Tongue (tissue), 2 donors: ENCODE results near the gene RHO.

GRCh38 chr3:128486419-128487595 lies 6.2 kb downstream of the GATA2 start:
- RAMPAGE, long total RNA = no peak

GRCh38 chr3:128489892-128491018 lies 2.7 kb downstream of the GATA2 start:
- RAMPAGE, long total RNA = no peak

GRCh38 chr3:128491019-128491333 lies 2.0 kb downstream of the GATA2 start:
- RAMPAGE, long total RNA = no peak

- RAMPAGE, long total RNA = no peak
Measured at GRCh38 chr3:128608024-128608745, 42.4 kb downstream of the RPN1 start.

GRCh38 chr3:128617133-128617502 lies 33.5 kb downstream of the RPN1 start:
- RAMPAGE, long total RNA = no peak

DNA sequence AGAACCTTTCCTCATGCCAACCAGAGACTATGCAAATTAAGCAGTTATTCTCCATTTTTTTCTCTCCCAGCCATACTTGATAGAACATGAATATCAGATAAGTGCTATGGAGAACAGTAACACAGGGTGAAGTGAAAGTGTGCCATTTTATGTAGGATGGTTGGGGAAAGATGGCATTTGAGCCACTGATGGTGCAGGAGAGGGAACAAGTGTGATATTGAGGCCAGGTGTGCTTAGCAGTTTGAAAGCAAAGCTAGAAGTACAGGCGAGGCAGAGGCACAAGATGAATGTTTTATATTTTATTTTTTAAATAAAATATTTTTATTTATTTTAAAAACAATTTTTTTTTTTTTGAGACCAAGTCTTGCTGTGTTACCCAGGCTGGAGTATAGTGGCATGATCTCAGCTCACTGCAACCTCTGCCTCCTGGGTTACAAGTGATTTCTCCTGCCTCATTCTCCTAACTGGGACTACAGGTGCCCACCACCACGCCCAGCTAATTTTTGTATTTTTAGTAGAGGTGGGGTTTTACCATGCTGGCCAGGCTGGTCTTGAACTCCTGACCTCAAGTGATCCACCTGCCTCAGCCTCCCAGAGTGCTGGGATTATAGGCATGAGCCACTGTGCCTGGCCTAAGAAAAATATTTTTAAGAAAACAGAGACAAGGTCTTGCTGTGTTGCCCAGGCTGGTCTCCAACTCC lies 31.4 kb downstream of the RAB7A start:
- RAMPAGE, long total RNA = no peak

DNA sequence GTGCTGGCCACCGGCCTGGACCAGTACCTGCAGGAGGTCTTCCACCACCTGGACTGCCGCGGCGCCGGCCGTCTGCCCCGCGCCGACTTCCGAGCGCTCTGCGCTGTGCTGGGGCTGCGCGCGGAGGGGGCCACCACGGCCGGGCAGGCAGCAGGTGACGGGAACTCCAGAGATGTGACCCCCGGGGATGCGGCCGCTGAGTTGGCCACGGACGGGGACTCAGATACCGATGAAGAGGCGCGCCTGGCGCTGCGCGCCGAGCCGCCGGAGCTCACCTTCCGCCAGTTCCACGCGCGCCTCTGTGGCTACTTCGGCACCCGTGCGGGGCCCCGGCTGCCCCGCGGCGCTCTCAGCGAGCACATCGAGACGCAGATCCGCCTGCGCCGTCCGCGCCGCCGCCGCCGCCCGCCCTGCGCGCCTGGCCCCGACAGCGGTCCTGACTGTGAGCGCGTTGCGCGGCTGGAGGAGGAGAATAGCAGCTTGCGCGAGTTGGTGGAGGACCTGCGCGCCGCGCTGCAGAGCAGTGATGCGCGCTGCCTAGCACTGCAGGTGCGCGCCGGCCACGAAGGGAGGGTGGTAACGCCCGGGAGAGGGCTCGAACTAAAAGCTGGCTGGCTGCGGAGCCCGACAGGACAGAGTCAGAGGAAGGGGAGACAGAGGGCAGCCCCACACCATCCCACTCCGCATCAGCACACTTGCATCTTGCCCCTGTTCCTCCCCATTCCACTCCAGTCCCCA lies 841 bp downstream of the EFCC1 start:
- RAMPAGE, long total RNA = no peak

GRCh38 chr3:129134664-129135001 lies 13.0 kb upstream of the RAB43 start:
- RAMPAGE, long total RNA = no peak

DNA sequence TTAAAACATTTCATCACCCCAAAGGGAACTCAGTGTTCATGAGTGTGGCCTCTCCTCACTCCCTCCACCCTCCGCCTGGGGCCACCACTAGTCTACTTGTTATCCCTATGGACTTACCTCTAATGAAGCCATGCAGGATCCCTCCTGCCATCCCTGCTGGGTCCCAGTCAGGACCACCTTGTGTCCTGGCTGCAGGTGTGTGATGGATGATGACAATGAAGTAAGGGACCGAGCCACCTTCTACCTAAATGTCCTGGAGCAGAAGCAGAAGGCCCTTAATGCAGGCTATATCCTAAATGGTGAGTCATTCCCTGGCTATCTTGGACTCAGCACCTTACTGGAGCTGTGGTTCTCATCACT lies 10.9 kb upstream of the HMCES start:
- RAMPAGE, long total RNA = no peak

GRCh38 chr3:129417312-129417839 lies 11.1 kb downstream of the EFCAB12 start:
- RAMPAGE, long total RNA = no peak

DNA sequence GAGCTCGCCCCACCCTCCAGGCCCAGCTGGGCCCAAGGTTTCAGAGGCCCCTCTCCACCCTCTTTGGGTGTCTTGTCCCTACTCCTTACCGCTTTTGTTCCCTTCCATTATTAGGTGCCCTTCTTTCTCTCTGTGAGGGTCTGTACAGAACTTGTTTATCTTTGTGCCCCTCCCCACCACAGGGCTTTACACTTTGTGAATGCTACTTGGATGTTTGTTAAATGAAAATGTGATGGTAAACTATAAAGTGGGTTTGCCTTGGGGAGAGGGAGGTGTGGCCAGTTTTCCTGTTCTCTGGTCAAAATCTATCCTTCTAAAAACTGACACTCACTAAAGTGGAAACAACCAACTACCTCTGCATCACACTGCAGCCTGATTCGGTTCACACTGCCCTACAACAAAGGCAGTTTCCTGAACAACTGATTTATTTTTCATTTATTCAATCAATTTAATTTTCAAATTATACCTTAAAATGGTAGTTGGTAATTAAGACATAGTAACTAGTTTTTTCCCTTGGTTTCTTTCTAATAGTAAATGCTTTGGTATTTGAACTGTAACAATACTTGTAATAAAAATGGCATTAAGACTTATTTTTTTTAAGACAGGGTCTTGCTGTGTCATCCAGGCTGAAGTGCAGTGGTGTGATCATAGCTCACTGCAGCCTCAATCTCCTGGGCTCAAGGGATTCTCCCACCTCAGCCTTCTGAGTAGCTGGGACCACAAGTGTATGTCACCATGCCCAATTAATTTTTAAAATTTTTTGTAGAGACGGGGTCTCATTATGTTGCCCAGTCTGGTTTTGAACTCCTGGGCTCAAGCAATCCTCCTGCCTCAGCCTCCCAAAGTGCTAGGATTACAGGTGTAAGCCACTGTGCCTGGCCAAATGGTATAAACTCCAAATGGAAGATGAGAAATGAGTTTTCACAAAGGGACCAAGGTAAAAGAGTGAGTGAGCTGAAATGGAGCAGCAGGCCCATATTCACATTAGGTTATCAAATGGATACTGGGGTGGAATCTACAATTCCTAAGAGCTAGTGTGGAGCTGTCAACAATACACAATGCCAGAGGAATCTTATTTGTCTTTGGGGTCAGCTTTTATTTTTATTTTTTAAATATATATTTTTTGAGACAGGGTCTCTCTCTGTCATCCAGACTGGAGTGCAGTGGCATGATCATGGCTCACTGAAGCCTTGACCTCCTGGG lies 1.8 kb upstream of the EFCAB12 start:
- RAMPAGE, long total RNA = no peak

- RAMPAGE, long total RNA = no peak
Measured at GRCh38 chr3:129528441-129528840, at the start of gene RHO. Gene RHO, plus strand, starts transcription at chr3:129528639.

DNA sequence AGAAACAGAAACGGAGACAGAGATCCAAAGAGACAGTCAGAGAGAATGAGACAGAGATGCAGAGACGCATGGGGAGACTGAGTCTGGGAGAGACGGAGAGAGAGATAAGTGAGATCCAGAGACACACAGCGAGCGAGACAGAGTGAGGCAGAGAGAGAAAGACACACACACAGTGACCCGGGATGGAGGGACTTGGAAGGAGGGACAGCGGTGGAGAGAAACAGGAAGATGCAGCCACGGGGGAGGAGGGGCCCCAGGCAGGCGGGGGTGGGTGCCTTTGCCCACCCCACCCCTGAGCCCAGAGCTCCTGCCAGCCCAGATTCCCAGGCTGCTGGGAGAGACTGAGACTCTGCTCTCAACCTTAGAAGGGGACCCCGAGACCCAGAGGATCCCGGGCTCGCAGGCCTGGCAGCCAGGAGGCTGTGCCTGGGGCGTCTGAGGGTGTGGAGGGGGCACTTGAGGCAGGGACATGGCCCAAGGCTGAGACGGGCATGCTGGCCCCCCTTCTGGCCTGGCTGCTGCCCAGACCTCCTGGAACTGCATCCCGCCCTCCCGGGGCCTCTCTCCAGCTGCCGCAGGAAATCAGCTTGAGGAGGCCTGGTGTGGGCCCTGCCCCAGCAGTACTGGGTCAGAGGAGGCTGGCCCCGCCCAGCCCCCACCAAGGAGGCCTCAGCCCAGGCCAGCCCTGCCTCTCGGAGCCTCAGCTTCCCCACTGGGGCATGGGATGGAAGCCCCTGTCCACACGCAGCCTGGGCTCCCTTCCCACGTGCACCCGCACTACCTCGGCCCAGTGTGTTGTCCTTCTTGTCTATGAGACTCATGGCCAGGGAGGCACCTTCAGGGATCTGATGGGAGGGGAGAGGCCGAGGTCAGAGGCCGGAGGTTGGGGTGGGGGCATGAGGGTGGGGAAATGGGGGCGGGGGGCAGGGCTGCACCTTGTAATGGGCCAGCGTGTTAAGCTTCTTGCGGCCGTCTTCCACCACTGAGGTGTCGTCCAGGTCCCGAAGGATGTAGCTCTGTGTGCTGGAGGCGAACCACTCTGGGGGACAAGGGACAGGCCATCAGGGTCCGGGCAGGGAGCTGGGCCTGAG lies 18.2 kb downstream of the H1-8 start:
- RAMPAGE, long total RNA = no peak

GRCh38 chr3:129567562-129567971 lies 24.6 kb downstream of the H1-8 start:
- RAMPAGE, long total RNA = no peak

- RAMPAGE, long total RNA = no peak
Measured at GRCh38 chr3:129587003-129587560, 19.4 kb downstream of the PLXND1 start.

DNA sequence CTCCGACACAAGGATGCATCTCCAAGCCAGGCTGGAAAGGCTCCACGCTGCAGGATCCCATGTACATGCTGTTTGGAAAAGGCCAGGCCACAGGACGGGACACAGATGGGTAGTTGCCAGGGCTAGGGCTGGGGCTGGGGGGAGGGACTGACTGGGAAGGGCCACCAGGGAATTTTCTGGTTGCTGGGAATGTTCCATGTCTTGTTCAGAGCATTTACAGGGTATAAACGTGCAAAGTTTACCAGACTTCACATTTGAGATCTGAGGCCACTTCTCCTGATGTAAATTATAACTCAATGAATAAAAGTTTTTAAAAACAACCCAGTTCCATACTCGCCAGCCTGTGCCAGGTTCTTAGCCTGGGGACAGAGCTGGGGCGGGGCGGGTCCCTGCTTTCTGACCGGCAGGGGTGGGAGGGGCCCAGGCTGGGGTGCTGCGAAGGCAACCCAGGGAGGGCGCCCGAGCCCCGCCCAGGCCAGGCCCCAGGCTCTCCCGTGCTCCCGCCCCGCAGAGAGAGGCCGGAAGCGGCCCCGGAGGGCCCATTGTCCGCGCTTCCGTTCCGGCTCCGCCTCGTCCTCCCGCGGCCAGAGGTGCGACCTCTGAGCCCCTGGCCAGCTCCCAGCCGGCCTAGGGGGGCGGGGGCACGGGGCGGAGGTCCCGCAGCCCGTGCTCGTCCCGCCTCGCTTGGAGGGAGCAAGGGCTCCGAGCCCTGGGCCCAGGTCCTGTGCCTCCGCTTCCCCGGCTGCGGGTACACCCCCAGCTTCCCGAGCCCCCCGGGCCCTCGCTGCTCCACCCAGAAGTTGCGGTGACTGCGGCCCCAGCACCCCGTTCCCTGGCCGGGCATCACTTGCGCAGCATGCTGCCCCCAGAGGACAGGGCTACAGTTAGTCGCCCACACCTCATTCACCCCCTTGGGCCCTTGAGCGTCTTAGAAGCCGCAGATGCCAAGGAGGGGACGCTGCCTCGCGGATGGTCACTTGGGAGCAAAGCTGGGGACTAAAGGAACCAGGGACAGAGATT lies 20.2 kb upstream of the PLXND1 start:
- RAMPAGE, long total RNA = no peak

- RAMPAGE, long total RNA = no peak
Measured at GRCh38 chr3:129662883-129663597, 56.6 kb upstream of the PLXND1 start.

- RAMPAGE, long total RNA = no peak
Measured at GRCh38 chr3:129699252-129699793, 92.8 kb upstream of the PLXND1 start.

GRCh38 chr3:129757061-129757850 lies 136.3 kb downstream of the TMCC1 start:
- RAMPAGE, long total RNA = no peak

- RAMPAGE, long total RNA = no peak
Measured at GRCh38 chr3:129822661-129822990, 70.9 kb downstream of the TMCC1 start.